ENCODE results near the gene TLCD5.

- PRO-cap = no peak
Observed at GRCh38 chr11:119728476-119729074, 425 bp downstream of the NECTIN1 start.

GRCh38 chr11:120125704-120126033, 12.2 kb downstream of the TRIM29 start:
- PRO-cap = no peak

GRCh38 chr11:120182766-120183227, 28.0 kb upstream of the OAF start:
- PRO-cap = no peak

DNA sequence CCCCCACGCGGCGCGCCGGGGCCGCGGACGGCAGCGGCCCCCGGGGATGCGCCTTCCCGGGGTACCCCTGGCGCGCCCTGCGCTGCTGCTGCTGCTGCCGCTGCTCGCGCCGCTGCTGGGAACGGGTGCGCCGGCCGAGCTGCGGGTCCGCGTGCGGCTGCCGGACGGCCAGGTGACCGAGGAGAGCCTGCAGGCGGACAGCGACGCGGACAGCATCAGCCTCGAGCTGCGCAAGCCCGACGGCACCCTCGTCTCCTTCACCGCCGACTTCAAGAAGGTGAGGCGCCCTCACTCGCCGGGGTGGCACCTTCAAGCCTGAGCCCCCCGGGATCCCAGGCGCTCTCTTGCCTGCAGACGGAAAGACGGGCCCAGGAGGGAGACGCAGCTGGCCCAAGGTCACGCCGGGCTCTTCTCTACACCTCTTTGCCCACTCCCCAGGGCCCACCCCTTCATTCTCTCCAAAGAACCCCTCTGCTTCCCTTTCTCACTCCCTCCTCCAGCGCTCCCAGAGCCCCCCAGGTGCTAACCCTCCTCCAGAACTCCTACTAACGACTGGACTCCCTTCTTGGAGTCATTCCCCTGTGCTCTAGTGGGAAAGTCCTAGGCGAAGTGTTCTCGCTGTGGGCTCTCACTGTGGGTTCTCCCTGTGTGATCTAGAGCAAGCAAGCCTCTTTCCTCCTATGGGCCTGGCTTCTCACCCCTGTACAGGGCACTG, 559 bp downstream of the OAF start:
- PRO-cap = no peak

- PRO-cap = no peak
Observed at GRCh38 chr11:120228813-120229677, 10.9 kb upstream of the POU2F3 start.

GRCh38 chr11:120230433-120230753, 9.5 kb upstream of the POU2F3 start:
- PRO-cap = no peak

DNA sequence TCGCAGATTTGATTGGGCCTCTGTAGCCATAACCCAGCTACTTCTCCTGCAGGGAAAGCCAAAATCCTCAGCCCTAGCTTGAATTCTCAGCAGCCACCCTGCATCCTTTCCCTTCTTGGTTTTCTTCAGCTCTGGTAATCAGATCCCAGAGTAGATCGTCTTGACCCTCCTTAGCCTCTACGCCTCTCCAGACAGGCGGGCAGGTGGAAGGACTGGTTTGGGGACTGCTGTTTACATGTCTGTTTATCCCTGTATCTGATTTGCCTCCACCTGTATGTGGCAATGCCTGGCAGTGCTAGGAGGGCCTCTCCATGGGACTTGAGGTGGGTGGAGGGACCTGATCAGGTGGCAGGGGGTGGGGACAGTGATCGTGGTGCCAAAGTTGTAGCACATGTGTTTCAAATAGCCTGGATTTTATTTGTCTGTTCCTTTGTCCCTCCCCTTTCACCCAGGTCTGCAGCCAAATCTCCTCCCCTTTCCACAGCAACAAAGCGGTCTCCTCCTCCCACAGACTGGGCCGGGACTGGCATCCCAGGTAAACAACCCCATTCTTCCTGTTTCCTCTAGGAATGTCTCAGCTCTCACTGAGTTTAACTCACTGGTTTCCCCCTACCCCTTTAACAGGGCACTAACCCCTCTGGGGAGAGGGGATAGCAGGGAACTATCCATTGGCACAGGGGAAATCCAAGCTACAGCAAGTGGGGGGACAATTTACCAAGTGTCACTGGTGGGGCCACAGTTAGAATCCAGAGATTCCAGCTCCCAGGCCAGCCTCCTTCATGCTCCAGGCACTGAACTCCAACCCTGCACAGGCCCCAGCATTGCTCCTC, 23.1 kb upstream of the TLCD5 start:
- PRO-cap = no peak

- PRO-cap = no peak
Observed at GRCh38 chr11:120302871-120303529, 22.1 kb upstream of the TLCD5 start.

DNA sequence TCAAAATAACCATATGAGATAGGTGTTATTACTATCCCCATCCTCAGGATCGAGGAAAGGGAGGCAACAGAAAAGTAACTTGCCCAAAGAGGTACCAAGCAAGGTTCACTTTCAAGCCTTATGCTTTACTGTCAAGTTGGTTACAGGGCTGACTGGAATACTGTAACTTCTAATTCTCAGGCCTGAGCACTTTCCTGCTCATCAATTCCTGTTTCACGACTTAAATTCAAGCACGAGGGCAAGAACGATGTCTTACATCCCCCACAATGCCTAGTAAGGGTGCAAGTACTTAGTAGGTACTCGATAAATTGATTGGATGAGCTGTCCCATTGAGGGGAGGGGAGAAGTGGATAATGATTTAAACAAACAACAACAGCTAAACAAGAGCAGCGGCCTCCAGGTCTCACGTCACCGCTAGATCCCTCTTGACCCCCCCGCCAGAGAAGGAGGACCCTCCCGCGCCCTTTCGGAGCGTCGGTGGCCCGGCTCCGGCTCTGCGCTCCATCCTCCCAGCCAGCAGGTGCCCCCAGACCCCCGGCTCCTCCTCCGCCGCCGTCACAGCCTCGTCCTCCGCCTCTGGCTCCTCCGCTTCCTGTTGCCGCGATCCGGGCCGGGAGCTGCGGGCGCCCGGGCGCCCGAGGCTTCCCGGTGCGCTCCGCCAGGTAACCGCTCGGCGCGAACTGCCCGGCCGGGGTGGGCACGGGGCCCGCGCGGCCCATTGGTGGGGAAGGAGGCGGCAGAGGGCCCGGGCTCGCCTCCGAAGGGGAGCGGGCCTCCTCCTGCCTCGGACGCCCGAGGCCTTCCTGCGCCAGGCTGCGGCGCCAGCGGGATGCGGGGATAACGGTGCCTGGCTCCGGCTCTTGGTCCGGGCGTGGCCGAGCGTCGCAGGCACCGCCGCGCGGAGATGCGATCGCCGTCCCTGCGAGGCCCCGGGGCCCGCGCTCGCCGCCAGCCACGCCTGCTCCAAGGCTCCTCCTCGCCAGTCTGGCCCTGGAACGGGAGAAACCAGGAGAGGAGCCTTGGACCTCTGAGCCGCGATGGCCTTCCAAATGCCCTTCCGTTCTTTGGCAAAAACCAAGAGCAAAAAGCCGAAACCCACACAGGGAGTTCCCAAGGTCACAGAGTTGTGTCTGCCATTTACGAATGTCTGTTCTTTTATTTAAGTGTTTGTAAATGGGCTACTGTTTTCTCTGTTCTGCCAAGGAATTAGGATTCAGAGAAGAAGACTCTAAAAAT, at the start of gene TLCD5:
TLCD5 (plus strand) TSS at position 593 of the 1,236 bp plus-strand sequence.
- PRO-cap = bidirectional peak, plus-strand start at position 595 of the sequence, minus-strand start at position 543 of the sequence; bidirectional peak, plus-strand start at position 982 of the sequence, minus-strand start at position 986 of the sequence

DNA sequence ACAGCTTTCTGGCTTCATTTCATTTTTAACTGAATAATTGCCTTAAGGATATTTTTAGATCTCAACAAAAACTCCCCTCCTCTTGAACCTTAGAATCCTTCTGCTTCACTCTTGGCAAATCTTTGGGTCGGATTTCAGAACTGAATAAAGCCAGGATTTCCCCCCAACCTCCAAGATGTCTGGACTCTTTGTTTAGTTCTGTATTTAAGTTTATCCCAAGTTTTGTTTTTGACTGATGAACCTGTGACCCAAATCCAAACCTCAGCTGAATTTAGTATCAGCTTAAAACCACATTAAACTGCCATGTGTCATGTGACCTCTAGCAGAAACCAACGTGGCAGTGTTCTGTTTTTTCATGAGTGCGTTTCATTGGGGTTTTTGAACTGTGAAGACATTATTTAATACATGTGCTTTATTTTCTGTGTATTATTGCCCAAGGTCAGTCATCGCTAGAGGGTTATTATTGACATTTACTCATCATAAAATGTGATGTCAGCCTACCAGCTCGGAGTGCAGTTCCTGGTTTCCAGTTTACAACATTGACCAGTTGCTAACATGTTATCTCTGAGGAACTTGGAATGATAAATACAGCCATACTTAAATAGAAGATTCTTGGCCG, 1.7 kb downstream of the TLCD5 start:
- PRO-cap = no peak

DNA sequence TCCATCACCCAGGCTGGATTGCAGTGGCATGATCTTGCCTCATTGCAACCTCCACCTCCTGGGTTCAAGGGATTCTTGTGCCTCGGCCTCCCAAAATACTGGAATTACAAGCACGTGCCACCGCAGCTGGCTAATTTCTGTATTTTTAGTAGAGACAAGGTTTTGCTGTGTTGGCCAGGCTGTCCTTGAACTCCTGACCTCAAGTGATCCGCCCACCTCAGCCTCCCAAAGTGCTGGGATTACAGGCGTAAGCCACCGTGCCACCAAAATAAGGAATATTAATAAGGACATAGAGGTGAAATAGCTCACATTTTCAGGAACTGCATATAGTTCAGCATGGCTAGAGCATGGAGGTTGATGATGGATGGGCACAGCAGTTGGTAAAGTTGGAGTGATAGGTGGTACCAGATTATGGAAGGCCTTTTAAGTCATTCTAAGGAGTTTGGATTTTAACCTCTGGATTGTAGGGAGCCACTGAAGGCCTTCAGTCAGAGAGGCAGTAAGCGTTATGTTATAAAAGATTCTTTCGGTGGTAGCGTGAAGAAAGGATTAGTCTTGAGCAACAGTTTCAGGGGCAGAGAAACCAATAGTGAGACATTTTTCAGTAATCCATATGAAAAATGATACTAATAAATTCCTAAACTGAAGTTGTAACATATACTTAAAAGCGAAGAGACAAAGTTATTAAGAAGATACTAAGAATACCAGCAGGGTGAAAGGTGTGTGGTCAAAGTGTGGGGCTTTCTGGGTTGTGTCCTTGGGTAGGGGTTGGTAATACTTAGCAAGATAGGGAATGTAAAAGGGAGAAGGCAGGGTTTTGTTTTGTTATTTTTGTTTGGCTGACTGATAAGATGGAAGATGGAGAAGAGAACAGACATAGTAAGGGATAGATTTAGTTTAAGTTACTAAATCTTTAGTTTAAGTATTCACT, 21.7 kb downstream of the ARHGEF12 start:
- PRO-cap = no peak

DNA sequence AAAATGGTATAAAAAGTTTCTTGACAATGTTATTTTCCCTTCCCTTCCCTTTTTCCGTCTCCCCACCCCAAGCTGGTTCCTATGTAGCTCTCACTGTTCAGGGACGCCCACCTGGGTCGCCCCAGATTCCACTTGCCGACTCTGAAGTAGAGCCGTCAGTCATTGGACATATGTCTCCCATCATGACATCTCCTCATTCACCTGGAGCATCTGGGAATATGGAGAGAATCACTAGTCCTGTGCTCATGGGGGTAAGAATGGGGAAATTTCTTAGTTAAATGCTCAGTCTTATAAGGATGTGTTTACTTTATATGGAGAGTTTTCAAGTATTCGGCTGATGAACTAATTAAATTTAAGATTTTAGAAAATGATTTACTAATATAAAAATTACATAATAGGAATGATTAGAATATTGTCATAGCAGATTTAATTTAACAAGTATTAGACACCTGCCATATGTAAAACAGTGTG, 83.5 kb upstream of the GRIK4 start:
- PRO-cap = no peak

DNA sequence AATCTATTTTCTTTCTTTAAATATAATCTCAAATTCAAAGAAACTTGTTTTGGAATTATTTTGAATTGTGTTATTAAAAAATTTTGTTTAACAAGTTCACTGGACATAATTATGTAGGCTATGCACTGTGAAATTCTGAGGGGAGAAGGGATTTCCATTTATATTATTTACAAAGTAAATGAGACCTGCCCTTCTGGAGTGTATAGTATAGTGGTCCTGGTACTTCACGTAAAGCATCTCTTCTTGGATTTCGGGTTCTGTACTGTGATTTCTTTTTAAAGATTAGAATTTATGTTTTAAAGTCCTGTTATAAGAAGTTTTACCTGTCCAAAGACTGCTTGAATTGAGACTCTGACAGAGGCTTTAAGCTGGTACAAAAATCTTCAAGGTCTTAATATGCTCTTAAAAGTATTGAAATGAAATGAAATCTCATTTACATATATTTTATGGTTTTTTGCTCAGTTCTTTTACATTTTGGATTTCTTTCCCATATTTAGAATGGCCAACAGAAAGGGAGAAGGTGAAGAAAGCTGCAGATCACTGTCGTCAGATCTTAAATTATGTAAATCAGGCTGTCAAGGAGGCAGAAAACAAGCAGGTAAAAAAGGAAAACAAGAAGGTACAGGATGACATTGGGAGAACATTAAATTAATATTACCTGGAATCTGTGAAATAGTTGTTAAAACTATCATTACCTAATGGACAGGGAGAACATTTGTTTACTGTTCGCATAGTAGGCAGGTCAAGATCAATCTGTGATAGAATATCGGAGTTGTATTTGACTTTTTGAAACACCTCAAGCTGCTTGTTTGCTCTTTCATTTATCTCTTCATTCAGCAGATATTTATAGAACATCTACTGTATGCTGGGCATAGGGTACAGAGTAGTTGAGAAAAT, 42.5 kb upstream of the GRIK4 start:
- PRO-cap = no peak

DNA sequence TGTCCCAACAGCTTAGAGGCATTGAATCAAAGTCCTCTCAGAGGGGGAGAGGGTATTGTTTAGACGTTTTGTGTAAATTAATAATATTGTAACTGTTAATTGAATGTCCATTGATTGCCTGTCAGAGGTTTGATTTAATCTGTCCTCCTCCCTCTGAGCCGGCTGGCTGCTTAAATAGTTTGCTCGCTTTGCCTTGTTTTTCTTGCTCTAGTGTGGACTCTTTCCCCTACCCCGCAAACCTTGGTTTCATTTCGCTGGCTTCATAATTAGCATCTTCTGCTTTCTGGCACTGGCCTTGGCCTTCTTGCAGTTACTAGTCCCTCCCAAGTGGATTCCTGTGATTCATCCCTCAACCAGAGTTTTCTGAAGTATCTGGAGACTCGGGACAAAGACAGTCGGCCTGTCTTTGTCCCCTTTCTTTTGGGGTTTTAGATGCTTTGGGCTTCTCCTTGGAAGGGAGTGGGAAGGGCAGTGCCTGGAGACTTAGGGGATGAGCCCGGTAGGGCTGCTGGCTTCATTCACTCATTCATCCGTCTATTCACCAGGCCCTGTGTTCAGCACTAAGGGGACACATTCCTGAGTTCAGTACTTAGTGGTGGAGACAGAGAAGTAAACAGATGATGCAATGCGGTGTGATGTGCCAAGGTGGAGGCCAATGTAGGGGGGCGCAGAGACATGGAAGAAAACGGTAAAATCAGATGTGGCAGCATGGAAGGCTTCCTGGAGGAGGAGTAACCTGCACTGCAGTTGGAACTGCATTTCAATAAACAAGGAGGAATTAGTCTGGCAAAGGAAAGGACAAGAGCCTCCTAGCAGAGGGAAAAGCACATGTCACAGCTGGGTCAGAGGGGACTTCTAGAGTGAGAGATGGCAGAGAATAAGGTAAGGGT, 21.1 kb downstream of the GRIK4 start:
- PRO-cap = no peak

DNA sequence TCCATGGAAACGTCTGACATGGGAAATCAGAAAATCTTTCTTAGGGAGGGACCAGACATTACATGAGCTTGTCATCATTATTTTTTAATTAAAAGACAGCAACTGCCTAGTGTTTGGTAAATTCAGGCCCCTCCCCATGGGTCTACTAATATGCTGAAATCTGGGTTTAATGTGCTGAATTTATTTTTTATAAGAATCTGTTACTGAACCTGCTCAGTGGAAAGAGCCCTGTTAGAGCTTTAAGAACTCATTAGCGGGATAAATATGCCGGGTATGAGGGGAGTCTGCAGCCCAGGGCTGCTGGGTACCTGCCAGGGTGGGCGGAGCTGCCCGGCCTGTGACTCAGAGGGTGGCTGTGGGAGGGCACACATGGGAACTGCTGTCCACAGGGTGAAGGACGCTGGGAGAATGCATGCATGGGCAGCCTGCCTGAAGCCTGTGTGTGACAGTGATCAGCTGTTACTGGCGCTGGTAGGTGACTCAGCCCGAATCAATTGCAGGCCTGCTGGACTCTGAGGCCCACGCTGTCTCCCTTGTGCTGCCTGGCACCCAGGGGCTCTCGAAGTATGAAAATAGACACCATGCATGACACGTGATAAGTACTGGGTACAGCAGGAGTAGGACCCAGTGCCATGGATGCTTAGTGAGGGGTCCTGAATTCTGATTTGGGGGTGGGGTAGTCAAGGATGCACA, 36.2 kb downstream of the GRIK4 start:
- PRO-cap = no peak

- PRO-cap = no peak
Observed at GRCh38 chr11:120563445-120563936, 51.9 kb downstream of the GRIK4 start.

DNA sequence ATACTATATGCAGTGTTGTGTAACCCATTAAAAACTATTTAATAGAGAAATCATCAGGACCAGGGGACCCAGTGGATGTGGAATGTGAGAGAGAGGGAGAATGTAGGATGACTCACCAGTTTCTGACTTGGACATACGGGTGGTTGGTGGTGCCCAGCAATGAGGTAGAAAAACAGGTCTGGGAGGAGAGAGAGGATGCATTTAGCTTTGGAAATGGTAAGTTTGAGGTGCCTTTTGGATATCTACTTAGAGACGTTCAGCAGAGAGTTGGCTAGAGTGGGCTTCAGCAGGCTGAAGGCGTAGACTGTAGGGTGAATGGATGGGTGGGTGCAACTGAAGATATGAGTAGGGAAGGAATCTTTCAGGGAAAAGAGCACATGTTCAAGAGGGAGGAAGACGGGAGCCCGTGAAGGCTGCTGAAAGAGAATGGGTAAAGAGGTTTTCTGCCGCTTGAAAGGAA, 111.8 kb upstream of the TBCEL start:
- PRO-cap = no peak

- PRO-cap = no peak
Observed at GRCh38 chr11:120952804-120953026, 71.2 kb upstream of the TBCEL start.

DNA sequence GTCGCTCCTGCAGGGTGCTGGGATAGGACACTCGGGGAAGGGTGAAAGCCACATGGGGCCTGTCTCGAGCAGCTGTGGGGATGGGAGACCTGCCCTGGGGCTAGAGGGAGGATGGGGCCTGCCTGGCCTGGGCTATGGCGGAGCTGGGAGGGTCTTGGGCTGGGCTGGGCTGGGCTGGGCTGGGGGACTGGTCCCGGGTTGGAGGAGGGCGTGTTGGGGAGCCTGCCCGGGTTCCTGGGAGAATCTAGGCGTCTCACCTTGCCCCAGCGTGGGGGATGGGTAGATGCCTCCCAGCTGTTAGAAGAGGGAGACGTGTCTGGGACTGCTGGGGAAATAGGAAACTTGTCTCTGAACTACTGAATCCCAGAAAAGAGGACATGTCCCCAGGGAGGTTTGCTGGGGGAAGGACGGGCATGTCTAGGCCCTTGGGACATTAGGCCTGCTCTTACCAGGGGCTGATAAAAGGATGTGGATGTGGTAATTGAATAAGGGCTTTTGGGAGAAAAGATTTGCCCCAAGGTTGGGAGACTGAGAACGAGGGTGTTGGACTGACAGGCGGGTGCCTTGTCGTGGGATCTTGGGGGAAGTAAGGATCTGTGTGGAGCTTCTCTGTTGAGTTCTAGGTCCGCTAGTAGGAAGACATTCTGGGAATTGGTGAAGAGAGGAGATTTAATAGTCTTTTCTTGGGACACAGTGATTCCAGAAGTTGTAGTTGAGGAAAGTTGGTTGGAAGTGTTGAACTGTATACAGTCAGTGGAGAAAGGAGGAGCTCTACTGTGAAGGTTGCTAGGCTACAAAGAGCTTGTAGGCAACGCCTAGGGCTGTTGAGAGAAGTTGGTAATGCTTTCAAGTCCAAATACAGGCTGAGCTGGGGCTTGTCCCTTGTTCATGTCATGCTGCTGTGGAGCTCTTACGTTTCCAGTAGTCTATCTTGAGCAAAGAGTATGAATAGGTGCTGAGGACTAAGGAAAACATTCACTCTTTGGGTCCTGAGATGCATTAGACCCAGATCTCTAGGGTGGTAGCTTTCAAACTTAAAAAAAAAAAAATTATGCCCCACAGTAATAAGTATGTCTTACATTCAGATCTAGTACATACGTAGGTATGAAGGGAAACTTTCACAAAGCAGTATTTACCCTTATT, 839 bp downstream of the TBCEL start:
- PRO-cap = unidirectional peak, plus-strand start at position 885 of the sequence

DNA sequence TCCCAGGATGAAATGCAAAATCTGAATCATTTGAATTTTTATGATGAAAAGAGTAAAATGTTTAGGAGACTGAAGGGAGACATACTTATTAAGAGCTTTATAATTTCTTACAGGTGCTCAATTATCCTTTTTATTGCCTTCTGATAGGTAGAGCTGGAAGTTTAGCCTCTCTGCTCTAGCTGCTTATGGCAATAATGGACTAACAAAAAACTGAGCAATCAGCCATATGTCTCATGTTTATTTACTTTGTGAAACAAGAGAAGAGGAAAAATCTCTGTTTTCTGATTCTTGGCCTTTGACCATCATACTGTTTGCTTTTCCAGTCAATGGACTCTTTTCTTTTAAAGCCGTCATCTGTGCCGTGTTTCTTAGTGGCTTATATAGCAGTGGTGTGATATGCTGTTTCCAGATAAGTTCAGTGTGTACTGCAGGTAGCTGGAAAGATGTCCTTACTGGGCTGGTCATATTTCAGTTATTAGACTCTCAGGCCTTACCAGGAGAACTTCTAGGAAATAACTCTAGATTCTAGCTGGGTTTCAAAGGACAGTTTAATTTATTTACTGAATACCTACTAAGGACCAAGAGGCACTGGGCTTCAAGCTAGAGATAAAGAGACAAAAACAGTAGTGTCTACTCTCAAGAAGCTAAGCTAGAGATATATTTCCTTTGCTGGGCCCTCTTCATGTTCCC, 33.6 kb upstream of the TECTA start:
- PRO-cap = no peak

All from left cardiac atrium (tissue), 1 donor.